AG04450 (cell line): ENCODE measurements around a stretch of chr1.

DNA sequence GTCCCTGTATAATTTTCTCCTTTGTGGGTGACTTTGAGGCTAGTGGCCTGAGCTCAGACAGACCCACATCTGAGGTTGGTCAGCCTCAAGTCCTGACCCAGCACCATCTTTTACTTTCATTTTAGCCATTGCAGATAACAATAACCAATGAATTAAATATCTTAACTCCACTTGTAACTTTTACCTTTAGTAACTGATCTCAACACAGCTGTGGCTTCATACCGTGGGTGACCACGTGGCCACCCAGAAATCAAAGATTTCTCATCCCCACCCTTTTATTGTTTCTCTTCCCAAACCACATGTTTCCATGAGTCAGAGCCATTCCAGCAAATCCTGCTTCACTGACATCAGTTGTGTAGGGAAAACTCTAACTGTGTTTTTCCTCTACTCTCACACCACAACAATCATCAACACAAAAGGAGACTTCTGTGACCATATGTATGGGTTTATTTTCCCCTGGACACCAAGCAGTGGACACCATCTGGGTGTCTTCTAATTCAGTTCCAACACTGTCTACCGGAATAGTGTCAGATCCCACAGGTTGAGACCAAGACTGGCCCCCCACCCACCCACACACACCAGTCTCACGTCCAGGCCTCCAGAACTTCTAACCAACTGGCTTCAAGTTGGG lies 25.0 kb upstream of the BRDT start:
- CAGE, long polyA plus RNA, result no peak
- RRBS, result no CpG with 5 or more reads among the region's 4 CpGs

DNA sequence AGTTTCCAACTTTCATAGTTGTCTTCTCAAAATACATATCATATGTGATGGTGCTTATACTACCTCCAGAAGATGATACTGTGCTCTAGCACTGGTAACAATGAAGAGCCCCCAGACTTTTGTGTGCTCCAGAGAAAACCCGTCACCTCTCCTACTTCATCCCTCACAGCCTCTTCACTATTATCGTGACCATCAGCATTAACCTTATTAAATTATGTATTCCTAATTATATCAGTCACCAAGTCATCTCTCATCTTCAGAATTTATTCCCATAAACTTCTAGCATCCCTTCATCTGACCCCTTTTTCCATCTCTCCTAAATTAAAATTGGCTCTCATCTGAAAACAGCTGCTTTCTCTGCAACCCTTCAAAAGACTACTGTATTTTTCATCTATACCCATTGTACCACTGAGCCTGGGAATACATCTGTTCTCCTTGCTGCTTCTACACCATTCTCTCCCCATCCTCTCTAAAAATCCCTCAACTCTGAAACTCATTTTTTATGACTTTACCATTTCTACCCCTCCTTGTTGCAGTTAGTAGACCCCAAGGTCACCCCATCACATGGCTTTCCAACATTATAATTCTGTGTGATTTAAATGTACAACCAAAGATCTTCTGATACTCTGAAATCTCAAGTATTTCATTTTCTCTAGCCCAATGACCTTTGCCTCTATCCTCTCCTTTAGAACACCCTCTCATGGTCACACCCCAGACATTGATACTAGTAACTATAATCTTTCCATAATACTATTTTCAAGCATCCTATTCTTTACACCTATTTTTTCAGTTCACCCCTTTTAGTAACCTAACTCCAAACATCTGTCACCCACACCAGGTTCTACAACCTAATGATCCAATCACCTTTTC lies 20.3 kb downstream of the GLMN start:
- CAGE, long polyA plus RNA, result no peak
- RRBS, result no CpG with 5 or more reads among the region's 2 CpGs

GRCh38 chr1:92694273-92694586 lies 90.7 kb downstream of the EVI5 start:
- CAGE, long polyA plus RNA, result no peak
- RRBS, result no CpG with 5 or more reads among the region's 2 CpGs

DNA sequence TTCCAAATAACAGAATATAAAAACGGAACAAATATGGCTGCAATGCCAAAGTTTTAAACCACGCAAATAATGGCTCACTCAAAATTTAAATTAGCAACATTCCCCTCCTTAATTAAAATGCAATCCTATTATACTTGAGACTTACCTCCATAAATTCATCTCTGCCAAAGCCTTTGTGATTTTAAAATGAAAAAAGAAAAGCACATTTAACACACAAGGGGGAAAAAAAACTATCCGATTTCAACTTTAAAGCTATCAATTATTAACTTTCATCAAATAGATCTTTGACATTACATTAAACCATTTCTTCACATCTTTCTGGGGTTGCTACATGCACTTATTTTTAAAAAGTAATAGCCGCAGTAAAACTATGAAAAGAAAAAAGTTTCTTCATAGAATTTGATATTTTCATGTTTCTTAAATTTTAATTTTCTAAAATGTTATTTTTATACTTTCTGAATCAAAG lies 71.0 kb downstream of the EVI5 start:
- CAGE, long polyA plus RNA, result no peak
- RRBS, result no CpG with 5 or more reads among the region's 4 CpGs

- CAGE, long polyA plus RNA, result no peak
- RRBS, result no CpG with 5 or more reads among the region's 6 CpGs
Measured at GRCh38 chr1:92838448-92839205, 6.8 kb downstream of the RPL5 start.

GRCh38 chr1:93124387-93125308 lies 45.6 kb downstream of the MTF2 start:
- CAGE, long polyA plus RNA, result no peak
- RRBS, result no CpG with 5 or more reads among the region's 5 CpGs

DNA sequence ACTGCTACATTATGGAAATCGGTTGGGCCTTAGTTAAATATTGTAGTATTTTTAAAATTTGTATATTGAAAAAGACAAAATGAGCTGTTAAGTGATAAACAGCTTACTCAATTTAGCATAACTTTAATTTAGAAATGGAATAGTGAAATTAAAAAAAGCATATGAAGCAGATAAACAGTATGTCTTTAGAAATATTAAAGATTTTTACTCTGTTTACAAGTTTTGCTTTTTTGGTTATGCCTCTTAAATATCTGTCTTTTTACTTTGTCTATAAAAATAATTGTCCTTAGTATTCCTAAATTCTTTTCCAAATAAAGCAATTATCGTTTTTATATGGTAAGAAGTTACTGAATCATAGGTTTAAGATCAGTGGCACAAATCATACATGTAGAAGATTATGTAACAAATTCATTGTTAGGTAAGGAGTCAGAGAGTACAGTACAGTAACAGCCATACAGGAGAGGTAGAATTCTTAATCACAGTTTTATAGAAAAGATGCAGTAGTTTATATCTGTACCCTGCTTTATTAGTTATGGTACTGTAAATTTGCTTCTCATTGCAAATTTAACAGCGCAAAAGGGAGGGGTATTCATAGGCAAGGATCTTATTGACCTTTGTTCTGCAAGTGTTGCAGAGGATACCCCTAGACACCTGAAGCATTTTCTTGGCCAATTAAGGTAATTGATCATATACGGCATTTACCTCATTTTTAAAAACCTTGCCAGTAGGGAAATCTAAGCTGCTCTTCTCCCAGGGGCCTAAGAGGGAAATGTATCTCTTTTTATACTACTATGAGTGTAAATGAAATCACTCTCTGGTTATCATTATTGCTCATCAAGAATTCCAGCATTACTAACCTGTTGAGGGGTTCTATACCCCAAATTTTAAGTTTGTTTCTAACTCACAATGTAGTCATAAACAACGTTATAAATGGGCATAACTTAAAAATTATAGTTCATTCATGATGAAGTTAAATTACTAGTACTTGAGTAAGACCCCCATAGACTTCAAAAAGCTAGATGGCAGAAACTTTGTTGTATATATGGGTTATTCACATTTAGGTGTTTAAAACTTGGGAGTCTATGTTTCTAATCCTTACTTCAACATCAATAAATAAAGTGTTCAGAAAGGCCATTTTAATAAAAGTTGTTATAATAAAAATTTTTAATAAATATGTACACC lies 27.6 kb downstream of the TMED5 start:
- CAGE, long polyA plus RNA, result no peak
- RRBS, result no CpG with 5 or more reads among the region's 5 CpGs

- CAGE, long polyA plus RNA, result no peak
- RRBS, result no CpG with 5 or more reads among the region's 2 CpGs
Measured at GRCh38 chr1:93330884-93331229, 14.8 kb upstream of the DR1 start.

DNA sequence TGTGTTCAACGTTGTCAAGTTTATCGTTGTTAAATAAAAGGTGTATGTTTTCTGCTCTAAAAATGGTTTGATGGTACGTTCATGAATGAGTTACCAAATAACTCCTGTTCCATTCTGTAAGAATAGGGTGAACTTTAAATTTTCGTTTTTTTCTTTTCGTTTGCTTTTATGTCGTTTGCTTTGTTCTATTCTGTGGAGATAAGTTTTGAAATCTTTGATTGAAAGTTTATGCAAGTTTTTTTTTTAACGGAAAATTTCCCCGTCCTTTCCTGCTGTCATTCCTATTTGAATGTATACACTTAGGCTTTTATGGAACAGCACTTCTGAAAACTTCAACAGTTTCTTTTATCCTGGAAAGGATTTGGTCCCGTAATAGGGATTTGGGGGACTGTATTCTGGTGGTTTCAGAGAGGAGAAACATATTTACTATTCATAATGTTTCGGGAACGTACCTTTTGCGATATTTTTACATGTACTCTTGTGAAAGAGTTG lies 1.7 kb downstream of the DR1 start:
- CAGE, long polyA plus RNA, result no peak
- RRBS, result no CpG with 5 or more reads among the region's 12 CpGs

- CAGE, long polyA plus RNA, result no peak
- RRBS, result no CpG with 5 or more reads among the region's 8 CpGs
Measured at GRCh38 chr1:93628215-93629148, 53.2 kb downstream of the BCAR3 start.

DNA sequence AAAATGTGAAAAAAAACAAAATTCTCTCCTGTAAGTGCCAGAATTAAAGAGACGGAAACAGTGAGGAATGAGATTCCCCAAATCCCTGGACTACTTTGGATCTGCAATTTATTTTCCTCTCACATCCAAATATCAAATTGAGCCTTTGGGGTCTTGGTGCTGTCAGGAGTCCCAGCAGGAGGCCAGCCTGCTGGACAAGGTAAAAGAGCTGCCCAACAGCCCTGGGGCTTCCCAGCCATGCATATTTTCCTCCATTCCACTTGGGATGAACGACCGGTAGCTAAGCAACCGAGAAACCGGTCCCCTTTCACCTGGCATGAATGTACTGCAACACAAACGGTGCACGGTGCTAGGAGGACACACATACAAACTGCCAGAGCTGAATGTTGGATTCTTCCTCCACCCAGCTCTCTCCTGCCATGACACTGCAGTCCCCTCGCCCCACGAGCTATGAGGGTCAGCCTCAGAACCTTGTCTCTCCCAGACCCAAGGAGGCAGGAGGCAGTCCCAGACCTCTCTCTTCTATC lies 42.7 kb downstream of the BCAR3 start:
- CAGE, long polyA plus RNA, result no peak
- RRBS, result no CpG with 5 or more reads among the region's 9 CpGs

GRCh38 chr1:93694731-93695336 lies 13.2 kb upstream of the BCAR3 start:
- CAGE, long polyA plus RNA, result no peak
- RRBS, result no CpG with 5 or more reads among the region's 4 CpGs

DNA sequence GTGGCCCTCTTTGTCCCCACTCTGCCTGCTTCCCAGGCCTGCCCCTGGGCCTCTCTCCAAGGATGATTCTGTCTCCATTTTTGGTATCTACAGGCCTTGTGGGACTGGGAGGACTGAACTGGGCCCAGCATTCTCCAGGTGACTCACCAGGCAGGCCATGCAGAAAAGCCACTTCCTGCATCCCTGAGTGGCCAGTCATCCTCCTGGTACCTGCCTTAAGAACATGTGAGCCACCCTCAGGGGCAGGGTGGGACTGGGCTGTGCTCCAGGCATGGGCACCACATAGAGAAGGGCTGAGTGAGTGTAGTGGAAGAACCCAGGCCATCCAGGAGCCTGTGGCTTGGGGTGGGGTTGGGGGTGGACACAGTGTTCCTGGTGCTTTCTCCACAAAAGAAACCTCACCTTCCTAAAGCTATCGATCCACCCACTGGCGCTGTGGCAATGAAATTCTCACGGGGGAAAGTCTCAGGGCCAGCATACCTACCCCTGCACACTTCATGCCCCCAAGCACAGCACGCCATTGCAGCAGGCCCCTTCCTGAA lies 20.1 kb upstream of the BCAR3 start:
- CAGE, long polyA plus RNA, result no peak
- RRBS, result no CpG with 5 or more reads among the region's 4 CpGs

DNA sequence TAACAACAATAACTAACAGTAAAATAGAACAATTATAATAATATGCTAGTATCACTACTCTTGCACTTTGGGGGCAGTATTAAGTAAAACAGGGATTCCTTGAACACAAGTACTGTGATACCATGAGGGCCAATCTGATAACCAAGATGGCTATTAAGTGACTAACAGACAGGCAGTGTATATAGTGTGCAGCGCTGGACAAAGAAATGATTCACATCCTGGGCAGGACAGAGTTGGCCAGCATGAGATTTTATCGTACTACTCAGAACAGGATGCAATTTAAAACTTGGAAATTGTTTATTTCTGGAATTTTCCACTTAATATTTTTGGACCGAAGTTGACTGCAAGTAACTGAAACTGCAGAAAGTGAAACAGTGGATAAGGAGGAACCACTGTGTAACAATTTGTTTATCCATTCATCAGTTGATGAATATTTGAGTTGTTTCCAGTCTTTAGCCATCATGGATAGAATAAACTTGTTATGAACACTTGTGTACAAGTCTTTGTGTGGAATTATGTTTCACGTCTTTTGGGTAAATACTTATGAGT lies 74.6 kb downstream of the DNTTIP2 start:
- CAGE, long polyA plus RNA, result no peak
- RRBS, result no CpG with 5 or more reads among the region's 4 CpGs

DNA sequence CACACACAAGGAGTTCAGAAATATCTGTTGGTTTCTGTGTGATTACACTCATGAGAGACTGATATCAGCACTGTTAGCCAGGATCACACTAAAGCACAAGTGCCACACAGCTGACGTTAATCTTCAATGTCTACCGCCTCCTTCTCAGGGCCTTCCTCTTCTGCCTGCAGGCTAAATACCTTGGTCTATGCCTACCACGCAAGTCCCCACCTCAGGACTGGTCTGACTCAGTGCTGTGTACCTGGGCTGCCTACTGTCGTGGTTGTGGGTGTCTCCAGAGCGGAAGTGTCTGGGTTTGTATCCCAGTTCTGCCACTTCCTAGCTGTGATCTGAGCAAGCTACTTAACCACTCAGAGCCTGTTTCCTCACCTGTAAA lies 60.8 kb downstream of the DNTTIP2 start:
- CAGE, long polyA plus RNA, result no peak
- RRBS, result no CpG with 5 or more reads among the region's 5 CpGs

DNA sequence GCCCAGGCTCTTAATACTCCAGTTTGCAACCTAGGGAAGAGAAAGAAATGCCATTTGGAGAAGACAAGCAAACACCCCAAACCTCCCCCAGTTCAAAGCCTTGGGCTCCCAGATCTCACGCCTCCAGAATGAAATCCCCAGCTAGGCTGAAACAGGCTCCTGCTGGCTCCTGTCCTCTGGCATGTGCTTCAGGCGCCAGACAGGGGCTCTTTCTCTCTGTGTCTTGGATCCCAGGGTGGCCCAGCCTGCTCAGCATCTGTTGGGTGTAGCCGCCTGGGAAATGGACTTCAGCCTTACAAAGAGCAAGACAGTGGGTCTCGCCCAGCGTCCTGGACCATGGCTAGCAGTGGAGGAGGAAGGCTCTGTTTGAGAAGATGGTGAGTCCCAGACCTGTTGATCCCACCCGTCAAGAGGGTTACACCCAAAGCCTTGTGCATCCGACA lies 92.8 kb upstream of the GCLM start:
- CAGE, long polyA plus RNA, result no peak
- RRBS, result no CpG with 5 or more reads among the region's 7 CpGs

- CAGE, long polyA plus RNA, result no peak
- RRBS, result no CpG with 5 or more reads among the region's 5 CpGs
Measured at GRCh38 chr1:94022332-94022969, 98.5 kb downstream of the ABCA4 start.

DNA sequence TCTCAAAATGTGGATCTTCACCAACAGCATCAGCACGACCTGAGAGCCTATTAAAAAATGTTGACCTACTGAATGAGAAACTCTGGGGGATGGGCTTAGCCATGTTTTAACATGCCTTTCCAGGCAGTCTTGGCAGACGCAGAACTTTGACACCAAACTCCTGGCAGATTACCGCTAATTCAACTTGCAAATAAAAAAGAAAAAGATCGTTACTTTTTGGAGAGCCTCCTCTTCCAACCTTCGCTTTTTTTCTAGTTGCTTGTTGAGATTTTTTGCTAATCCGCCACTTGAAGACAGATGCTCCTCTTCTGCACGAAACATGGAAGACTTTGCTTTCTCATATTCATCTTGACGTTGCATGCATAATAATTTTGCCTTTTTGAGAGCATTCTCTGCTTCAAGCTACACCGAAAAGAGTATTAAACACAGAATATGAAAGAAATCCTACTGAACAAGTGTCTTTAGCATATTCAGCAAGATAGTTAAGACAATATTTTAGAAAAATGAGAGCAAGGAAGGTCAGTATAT lies 35.0 kb downstream of the ARHGAP29 start:
- CAGE, long polyA plus RNA, result no peak
- RRBS, result no CpG with 5 or more reads among the region's 9 CpGs

GRCh38 chr1:94236155-94236741 lies 1.1 kb downstream of the ARHGAP29 start:
- CAGE, long polyA plus RNA, result no peak
- RRBS, result no CpG with 5 or more reads among the region's 11 CpGs

DNA sequence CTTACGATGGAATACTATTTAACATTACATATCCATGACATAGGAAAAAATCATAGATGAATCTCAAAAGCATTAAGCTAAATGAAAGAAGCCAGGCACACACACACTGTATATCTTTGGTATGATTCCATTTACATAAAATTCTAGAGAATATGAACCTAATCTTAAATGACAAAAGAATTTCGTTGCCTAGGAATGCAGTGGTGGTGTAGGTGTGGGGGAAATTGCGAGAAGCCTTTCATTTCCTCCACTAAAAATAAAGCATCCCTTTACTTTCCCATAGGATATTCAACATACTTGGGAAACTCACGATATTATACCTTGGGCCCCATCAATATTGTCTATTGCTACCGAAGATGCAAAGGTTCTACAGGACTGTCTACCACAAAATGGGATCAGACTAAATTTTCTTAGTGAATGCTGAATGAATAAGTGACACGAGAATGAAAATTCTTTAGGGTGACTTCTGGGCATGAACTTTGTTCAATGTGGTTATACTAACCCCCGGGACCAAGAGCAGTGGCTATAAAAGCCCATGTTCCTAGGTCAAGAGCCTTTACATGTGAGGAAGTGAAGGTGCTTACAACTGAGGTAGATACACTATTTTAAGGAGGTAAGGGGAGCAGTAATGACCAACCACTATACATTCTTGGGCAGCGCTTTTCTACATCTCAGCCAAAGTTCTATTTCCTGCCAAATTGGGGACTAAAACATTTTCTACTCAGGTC lies 8.1 kb upstream of the ARHGAP29 start:
- CAGE, long polyA plus RNA, result no peak
- RRBS, result no CpG with 5 or more reads among the region's 8 CpGs